Measurements from ENCODE around the genes GFOD1 and RNF182.

DNA sequence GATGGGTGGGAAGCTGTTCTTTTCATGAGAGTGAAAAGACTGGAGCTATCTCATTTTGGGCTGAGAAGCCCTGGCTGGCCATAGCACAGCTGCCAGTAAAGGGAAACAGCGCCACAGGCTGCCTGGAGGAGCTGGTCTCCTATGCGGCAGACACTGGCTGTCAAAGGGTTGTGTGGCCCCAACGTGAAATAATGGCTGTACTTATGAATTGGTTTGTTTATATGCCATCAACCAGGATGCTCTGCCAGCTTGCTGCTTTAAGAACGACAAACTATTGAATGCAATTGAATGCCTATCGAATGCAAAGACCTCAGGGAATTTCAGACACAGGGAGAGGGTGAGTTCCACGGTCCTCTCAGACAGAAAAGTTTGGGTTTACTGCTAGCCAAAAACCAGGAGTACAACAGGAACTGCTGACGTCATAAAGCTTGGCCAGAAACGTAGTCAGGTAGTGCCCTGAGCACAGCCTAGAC lies 58.2 kb downstream of the GFOD1 start:
- PRO-cap: no peak

GRCh38 chr6:13455378-13456140 lies 31.8 kb downstream of the GFOD1 start:
- PRO-cap: bidirectional peak, plus-strand start at chr6:13455799, minus-strand start at chr6:13455643

GRCh38 chr6:13458934-13459340 lies 28.5 kb downstream of the GFOD1 start:
- PRO-cap: no peak

DNA sequence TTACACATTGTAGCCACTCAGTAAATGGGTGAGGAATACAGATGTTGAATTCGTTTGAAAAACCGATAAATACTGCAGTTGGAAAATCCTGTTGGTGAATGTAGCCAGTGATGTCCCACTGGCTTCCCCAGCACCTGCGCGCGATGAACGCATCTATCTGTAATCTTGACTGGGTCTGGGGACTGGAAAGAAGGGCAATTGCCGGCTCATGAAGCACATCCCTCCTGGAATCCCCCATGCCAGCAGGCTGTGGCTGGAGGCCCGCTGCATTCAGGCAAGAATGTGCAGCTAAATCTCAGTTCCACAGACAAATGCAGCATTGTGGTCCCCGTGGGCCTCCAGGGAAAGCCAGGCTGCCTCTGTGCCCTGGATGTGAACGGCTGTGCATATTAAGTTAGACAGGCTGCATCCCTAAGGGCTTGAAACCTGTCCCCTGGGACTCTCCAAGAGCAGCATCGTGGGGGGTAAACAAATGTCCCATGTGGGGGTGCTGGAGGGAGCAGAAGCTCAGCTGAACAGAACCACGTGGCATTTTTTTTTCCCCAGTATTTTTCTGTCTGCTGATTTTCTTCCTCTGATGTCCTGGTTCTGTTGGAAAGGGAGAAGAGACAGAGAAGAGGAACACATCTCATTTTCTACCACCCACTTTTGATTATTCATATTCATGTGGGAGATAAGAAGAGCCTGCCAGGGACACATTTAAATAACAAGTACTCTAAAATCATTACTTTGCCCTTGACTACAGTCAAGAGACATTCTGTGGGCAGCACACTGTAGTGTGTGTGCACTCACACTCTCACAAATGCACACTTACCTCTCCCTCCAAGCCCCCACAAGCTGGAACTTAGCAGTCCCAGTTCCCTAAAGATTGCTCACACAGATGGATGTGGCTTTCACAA lies 17.1 kb downstream of the GFOD1 start:
- PRO-cap: no peak

DNA sequence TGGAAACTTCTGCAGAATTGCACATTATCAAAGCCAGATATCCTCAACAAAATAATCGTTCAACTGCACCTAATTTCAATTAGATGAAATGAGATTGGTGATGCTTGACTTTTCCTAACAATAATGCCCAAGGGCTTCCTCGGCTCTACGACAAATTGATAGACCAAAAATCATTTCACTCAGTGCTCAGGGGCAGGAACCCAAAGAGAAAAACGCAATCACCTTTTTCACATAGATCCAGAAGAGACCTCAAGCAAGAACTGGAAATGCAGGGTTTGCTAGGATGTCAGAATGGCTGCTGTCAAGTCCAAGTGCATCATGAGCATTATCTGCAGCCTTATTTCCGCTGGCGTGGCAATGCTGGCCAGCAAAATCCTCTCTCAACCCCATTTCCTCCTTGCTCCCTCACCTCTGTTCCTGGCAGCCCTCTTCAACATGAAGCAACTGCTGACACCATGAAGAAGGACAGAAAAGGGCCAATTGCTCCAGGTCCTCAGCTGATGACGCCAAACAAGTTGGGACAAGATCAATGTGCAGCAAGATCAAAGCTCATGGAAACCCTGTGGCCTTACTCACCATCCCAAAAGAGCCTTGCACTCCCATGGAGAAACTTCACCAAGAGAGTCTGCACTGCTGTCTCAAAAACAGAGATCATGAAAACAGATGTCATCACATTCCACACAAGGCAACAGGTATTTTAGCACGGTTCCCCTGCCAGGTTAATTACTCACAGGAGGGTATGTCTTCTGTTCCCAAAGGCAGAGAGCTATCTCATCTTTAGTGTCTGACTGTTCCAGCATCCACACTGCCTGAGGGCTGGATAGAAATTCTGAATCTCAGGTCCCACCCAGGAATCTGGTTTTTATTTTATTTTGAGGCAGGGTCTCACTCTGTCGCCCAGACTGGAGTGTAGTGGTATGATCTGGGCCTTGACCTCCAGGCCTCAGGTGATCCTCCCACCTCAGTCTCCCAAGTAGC lies 7.5 kb downstream of the GFOD1 start:
- PRO-cap: no peak

GRCh38 chr6:13484049-13484549 lies 3.3 kb downstream of the GFOD1 start:
- PRO-cap: no peak

- PRO-cap: bidirectional peak, plus-strand start at chr6:13487932, minus-strand start at chr6:13487600
These were observed at the start of gene GFOD1 for GRCh38 chr6:13487197-13488109. Gene GFOD1 (minus strand): TSS chr6:13487600.

DNA sequence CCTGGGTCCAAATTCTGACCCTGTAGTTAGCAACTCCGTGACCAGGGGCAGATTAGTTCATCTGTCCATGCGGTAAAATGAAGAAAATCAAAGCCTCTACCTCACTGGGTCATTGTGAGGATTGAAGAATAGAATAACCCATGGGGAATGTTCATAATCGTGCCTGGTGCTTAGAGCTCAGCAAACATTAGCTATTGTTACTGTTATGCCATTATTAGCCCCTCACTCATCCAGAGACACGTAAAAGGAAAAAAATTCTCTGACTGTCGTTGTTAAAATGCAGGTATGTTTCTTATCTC lies 5.3 kb upstream of the SIRT5 start:
- PRO-cap: no peak

GRCh38 chr6:13677876-13679194 lies 33.3 kb downstream of the RANBP9 start:
- PRO-cap: no peak

GRCh38 chr6:13798692-13799319 lies 15.6 kb downstream of the MCUR1 start:
- PRO-cap: no peak

DNA sequence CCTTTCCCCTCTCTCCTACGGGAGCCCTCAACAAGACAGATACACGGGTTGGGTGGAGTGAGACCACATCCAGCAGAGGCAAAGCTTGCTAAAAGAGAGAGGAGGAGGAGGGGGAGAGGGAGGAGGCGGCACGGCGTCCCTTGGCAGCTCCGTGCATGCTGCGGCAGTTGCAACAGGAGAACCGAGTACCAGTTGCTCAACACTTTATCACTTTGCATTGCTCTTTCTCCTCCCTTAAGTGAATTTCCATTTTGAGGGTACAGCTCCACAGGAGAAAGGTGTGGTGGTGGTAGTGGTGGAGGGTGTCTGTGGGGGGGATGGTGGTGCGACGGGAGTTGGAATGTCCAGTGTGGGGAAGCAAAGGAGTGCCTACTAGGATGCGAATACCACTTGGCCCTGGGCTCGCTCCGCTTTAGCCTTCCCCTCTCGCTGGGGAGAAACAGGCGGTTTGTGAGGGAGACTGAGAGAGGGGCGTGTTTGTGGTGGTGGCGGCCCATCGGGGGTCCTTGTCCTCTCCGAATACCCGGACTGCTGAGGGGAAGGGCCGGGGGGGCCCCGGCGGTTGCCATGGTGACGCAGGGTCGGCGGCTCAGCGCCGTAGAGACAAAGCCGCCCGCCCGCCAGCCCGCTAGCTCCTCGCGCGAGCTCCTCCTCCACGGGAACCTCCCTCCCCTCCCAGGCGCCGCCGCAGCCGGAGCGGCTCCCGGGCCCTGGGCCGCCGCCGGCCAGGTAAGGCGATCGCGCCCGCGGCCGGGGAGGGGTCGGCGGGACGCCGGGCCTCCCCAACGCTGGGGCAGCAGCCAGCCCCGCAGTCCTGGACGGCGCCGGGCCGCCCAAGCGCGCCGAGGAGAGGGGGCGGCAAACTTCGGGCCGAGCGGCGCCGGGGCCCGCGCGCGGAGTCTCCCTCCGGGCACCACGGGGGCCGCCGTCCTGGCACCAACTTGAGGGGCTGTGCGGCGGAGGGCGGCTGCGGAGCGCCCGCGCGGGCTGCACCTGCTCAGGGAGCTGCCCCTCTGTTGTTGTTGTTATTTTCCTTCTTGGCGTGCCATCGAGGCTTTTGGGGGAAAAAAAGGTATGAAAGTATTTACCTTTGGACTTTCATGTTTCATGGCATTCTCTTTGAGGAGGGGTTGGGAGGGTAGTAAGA lies at the start of gene RNF182:
RNF182 (plus strand) TSS at position 658 of the 1,147 bp plus-strand sequence.
- PRO-cap: no peak

- PRO-cap: no peak
These were observed 637 bp downstream of the RNF182 start for GRCh38 chr6:13925442-13925735.

DNA sequence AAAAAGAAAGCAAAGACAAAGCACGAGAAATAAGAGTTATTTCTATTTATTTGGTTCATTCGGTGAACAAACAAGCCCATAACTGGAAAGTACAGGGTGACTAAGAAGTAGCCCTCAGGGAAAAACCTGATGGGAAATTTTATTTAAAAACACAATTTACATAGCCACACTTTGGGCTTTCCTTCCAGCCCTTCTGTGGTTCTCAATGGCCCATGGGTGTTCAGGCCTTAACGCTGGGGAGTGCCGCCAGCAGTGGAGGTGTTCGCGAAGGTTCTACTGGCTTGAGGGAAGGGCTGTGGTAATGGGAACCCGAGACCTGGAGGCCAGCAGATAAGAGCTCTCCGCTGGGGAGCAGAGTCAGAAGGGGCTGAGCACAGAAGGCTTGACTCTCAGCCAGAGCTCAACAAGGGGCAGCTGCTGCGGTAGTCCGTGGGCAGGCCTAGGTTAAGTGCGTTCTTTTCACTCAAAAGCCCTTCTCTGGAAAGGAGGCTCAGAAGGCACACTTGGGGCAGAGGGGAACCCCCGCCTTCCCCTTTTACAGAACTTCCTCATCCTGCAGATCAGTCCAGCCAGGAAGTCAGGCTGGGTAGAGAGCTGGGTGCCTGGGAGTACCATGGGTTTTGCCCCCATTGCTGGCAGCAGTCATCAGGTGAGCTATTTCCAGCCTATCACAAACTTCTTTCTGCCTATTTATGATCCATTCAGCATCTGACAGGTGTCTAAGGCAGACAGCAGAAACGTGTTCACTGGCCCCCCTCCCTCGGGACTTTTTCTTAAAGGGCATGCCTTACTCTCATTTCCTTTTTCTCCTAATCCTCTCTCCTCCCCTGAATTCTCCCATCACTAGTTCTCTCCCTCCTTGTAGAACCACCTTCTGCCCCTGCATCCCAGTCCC lies 8.7 kb upstream of the CD83 start:
- PRO-cap: no peak

DNA sequence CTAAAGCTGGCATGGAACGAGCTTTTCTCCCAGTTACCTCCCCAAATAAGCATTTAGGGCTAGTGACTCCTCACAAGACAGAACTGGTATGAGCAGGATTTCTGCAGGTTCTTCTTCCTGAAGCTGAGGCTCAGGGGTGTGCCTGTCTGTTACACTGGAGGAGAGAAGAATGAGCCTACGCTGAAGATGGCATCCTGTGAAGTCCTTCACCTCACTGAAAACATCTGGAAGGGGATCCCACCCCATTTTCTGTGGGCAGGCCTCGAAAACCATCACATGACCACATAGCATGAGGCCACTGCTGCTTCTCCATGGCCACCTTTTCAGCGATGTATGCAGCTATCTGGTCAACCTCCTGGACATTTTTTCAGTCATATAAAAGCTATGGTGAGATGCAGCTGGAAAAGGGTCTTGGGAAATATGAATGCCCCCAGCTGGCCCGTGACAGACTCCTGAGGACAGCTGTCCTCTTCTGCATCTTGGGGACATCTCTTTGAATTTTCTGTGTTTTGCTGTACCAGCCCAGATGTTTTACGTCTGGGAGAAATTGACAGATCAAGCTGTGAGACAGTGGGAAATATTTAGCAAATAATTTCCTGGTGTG lies 17.7 kb downstream of the CD83 start:
- PRO-cap: no peak

DNA sequence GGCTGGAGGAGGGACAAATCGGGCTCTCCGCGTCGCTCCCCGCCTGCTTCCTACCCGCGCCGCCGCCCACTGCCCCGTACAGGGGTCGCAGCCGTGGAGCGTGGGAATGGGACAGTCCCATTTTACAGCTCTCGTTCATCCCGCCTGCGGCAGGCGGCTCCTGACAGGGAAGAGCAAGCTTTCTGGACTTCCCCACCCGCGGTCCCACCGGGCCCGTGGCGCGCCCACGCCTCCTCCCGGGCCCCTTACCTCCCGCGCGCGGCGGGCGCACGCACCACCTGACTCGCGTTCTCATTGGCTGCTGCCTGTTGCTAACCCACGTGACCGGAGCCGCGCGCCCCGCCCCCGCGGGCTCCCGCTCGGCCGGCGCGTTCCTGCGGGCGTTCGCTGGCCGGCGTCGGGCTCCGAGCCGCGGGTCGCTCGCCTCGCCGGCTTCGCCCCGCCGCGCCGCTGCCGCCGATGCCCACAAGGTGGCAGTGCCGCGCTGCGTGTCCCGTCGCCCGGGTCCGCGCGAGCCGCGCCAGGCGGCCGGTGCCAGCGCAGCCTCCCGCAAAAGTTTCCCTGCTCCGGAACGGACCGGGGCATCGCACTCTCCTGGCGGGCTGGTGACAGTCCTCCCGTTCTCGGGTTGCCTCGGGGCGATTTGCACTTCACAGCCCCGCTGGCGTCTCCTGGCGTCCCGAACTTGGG lies 93.4 kb downstream of the CD83 start:
- PRO-cap: bidirectional peak, plus-strand start at position 386 of the sequence, minus-strand start at position 296 of the sequence

DNA sequence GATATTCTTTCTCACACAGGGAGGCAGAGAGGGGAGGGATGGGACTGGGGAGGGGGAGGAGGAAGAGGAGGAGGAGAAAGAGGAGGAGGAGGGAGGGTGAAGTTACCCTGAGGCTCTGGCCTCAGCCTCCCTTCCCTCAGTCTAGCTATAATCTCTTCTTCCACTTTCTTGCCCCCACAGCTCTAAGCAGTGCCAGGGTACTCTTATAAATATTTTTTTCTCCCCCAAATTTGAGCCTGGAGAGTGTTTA lies 141.2 kb downstream of the CD83 start:
- PRO-cap: unidirectional peak, plus-strand start at position 63 of the sequence

GRCh38 chr6:14717187-14717742 lies 528.6 kb upstream of the JARID2 start:
- PRO-cap: no peak

DNA sequence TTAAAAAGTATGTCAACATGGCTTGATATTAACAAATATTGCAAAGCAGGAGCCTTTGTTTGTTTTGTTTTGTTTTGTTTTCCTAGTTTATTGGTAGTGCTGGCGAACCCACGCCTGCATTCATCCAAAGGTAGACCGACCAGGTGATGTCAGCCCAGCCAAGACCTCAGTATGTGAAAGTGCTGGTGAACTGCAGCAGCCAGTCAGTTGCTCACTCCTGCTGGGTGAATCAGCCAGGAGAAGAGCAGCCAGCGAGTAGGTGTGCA lies 487.2 kb upstream of the JARID2 start:
- PRO-cap: no peak

DNA sequence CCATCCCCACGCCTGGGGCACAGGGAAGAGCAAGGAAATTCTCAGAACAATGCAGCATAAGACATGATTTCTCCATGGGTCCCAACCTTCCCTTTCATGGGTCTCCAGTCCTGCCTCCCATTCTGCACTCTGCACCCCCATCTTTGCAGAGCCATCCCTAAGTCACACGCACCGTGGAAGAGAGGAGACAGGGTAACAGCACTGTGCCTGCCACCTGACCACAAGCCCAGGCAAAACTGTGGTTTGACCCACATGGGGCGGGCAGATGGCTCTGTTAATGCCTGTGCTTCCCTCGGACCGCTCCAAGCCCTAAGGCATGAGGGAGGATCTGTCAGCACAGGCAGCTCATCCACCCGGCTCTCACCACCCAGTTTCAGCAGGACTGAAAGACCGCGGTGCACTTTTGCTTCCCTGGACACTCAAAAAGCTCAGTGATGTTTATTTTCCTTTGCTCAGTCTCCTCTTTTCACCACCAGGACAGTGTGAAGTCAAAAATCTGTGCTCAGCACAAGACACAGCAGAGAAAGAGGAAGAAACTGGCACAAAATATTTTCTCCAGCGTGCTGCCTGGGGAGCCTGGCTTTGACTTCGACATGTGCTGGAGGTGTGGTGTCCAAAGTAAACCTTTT lies 441.9 kb upstream of the JARID2 start:
- PRO-cap: no peak

GRCh38 chr6:14826356-14826686 lies 419.5 kb upstream of the JARID2 start:
- PRO-cap: no peak

All from cardiac septum (tissue), 1 donor.